Metastatic Breast Carcinoma in the Ovary (tissue), 3 donors: ENCODE data around the gene SALL4.

GRCh38 chr20:50984281-50984785 is 25.7 kb downstream of the MOCS3 start:
- PRO-cap, 3 experiments = no peak in any of the 3 experiments

DNA sequence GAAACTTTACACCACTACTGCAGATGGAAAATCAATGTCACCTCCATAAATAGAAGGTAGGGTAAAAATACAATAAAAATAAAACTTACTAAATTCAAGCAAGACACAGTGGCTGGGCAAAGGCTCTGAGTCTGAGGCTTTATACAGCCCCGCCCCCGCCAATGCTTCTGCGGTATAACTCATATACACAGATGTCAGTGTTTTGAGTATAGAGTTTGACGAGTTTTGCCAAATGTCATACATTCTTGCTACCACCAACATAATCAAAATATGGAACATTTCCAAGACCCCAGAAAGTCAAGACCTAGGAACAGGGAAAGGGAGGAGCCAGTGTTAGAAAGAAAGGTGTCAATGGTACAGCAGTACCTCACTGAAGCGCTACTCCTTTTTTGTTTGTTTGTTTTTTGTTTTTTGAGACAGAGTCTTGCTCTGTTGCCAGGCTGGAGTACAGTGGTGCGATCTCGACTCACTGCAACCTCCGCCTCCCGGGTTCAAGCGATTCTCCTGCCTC is 12.7 kb downstream of the NFATC2 start:
- PRO-cap, 3 experiments = no peak in any of the 3 experiments

DNA sequence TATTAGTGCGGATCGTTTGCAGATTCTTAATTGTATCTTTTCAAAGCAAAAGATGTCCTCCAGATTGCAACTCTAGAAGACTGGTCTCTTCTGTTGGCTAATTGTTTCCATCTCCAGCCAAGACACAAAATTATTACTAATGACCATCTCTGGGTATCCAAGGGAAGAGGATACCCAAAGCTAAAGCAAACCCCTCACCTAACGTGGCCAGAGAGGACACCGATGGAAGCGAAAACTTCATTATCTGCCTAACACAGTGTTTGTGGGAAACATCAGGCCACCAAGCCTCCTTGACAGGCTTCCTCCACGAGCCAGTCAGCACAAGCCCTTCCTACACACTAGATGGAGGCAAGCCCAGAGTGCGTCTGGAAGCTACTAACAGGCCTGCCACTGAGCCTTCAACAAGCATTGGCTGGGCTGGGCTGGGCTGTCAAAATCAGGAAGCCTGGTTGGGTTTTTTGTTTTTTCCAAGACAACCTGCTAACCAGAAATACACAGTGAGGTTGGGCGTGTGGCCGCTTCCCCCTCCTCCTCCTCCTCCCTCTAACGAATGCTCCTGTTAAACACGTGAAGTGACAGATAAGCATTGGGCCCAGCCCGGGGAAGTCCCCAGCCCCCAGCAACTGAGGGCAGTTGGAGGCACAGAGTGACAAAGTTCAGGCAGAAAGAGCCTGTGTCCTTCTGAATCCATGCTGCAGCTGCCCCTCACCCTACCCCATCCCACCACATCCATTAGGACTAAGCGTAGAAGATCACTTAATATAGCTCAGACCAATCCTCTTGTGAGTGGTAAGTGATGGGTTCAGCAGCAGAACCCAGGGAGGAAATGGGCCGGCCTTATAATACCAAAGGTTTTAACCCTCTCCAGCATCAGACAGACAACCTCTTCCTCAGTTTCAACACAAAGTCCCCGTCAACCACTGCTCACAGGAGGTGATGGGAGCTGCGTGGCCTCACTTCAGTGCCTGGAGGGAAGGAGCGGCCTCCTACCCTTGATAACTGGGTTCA is 1.3 kb downstream of the NFATC2 start:
- PRO-cap, 3 experiments = no peak in any of the 3 experiments

GRCh38 chr20:51749999-51750733 is 18.0 kb downstream of the ATP9A start:
- PRO-cap, 3 experiments = peak in 3 of 3 experiments; most common plus-strand start chr20:51750446 (in 3); most common minus-strand start chr20:51750234 (in 1)

DNA sequence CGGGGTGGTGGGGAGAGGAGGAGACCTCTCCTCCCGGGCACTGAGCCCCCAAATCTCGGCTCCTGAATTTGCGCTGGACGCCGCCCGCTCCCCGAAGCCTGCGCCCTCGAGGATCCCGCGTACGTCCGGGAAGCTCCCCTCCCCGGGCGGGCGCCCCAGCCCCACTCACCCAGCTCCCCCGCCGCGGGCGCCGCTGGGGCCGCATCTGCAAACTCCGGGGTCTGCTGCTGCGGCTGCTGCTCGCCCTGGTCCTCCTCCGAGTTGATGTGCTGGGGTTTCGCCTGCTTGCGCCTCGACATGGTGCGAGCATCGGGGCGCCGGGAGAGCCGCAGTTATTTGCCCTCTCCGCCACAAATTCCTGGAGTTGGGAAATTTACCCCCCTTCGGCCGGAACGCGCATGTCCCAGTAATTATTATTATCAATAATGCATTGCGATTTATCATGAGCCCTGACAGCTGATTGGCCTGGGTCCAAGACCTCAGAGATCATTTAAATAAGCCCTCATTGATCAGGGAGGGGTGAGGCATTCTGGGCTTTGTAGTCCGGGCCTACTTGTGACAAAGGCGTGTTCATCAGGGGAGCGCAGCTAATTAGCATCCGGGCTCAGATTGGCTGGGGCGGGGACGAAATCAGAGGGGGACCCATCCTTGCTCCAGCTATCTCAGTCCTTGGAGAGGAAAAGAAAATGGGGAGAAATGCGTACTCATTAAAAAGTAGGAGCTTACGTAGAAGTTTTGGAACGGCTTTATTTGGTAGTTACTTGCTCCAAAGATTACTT is at the start of gene SALL4:
Gene SALL4 (minus strand): TSS at position 412 of the 779 bp plus-strand sequence.
- PRO-cap, 3 experiments = no peak in any of the 3 experiments

GRCh38 chr20:51934346-51934748 is 132.0 kb upstream of the SALL4 start:
- PRO-cap, 3 experiments = no peak in any of the 3 experiments

- PRO-cap, 3 experiments = no peak in any of the 3 experiments
Observed at GRCh38 chr20:52490842-52491162, 299.2 kb upstream of the ZFP64 start.

DNA sequence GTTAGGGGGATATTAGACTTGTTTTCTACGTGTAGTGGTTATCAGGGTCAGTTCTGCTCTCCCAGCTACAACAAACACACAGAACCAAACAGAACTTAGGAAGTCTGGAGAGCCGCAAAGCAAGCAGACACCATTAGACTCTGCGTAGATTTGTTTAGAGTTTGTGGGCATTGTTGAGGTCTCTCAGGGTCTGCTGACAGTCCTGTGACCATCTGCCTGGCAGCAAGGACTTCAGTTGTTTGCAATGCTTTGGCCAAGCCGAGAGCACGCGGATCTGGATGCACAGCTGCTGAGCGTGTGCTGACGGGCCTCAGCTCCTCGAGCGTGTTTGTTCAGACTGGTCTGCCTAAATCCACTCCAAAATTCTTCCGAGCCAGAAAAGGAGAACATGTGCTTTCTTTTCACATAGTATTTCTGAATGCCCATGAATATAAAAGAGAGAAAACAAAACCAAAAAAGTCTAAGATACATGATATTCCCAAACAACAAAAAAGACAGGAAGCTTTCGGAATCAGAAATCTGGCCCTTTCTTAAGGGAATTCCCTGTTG is 159.0 kb downstream of the ZNF217 start:
- PRO-cap, 3 experiments = no peak in any of the 3 experiments

DNA sequence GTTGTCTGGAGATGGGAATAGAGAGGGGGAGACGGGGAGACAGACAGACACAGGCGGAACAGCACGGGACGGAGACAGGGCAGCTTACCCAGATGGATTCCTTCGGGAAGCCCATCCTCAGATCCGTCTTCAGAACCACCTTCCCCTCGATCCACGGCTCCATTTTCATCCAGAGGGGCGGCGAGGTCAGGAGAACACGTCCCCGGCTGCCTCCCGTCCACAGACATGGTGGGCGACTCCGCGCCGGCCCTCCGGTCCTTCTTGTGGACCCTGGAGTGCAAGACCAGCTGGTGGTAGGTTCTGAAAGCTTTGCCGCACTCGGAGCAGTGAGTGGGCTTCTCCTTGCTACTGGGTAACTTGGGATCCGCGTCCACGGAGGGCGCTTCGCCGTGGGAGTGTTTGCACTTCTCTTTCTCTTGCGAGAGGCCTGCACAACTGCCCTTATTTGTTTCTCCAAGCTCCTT is 12.2 kb downstream of the ZNF217 start:
- PRO-cap, 3 experiments = no peak in any of the 3 experiments

GRCh38 chr20:53585168-53585399 is 8.6 kb downstream of the ZNF217 start:
- PRO-cap, 3 experiments = no peak in any of the 3 experiments

- PRO-cap, 3 experiments = no peak in any of the 3 experiments
Observed at GRCh38 chr20:53590899-53591150, 2.8 kb downstream of the ZNF217 start.

- PRO-cap, 3 experiments = no peak in any of the 3 experiments
Observed at GRCh38 chr20:53595041-53595572, 1.5 kb upstream of the ZNF217 start.

- PRO-cap, 3 experiments = peak in 1 of 3 experiments; most common minus-strand start chr20:53597424 (in 1)
Observed at GRCh38 chr20:53596975-53597534, 3.4 kb upstream of the ZNF217 start.

GRCh38 chr20:53739866-53740875 is 146.5 kb upstream of the ZNF217 start:
- PRO-cap, 3 experiments = peak in 3 of 3 experiments; most common plus-strand start chr20:53740126 (in 3); most common minus-strand start chr20:53740233 (in 2)

DNA sequence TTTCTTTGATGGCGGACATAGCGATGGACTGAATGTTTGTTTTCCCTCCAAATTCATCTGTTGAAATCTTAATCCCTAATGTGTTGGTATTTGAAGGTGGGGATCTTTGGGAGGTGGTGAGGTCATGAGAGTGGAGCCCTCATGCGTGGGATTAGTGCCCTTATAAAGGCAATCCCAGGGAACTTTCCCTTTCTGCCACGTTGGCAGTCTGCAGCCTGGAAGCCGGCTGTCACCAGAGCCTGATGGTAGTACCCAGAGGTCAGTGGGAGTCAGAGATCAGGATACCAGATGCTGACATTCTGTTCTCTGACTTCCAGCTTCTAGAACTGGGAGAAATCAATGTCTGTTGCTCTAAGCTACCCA is 173.5 kb upstream of the ZNF217 start:
- PRO-cap, 3 experiments = no peak in any of the 3 experiments

GRCh38 chr20:53786575-53787381 is 193.1 kb upstream of the ZNF217 start:
- PRO-cap, 3 experiments = peak in 2 of 3 experiments; most common plus-strand start chr20:53786920 (in 2); most common minus-strand start chr20:53786754 (in 1)

DNA sequence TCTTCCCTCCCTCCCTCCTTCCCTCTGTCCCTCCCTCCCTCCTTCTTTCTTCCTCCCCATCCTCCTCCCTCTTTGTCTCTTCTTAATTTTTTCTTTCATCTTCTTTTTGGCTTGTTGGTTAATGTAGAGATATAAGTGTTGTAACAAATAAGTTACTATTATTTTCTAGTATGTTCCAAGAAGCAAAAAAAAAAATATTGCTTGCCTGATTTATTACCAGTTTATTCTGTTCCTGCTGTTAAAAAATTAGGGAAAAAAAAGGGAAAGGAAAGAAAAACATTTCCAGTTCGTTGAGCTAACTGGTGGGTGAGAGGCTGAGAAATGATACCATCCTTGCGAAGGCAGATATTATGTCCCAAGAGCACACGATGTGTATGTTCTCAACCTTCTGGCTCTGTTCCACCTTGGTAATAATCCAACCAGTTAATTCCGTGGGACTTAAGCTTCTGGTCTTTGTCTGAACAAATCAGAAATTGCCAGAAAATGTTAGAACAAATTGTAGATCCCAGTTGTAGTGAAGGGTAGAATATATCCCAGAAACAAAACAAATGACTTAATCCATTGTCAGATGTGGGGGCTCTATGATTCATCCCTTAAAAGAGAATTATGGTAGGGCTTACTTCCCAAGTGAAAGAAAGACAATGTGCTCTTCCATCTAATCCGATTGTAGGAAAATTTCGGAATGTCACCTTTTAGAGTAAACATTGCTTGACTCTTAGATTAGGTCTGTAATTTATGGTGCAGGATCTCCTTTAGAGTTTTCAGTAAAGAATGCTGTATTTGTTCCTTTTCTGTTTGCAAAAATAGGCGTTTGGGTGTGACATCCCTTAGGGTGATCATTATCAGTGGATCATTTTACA is 234.3 kb upstream of the ZNF217 start:
- PRO-cap, 3 experiments = peak in 1 of 3 experiments; most common plus-strand start position 556 of the sequence (in 1); most common minus-strand start position 323 of the sequence (in 1)

GRCh38 chr20:53859664-53860165 is 210.7 kb downstream of the BCAS1 start:
- PRO-cap, 3 experiments = no peak in any of the 3 experiments

DNA sequence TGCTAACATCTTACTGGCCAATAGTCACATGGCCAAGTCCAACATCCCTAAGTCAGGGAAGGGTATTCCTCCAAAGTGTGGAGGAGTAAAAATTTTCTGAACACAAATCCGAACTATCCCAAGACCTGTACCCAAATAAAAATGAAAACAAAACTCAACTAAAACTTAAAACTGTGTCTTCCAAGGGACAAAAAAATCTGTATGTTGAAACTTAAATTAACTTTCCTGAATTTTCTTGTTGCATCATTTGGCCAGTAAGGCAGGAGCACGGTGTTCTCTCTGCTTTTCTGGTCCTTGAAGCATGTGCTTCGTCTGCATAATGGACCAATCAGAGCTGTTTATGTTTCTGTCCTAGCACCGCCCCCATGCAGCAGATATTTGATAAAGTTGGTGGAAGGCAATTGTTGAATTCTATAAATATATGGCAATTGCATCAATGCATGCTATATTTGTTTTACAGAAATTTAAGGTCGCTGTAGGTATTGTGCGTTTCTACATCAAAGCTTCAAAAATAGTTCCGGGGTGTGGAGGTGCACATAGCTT is 206.5 kb downstream of the BCAS1 start:
- PRO-cap, 3 experiments = peak in 1 of 3 experiments; most common minus-strand start position 289 of the sequence (in 1)

DNA sequence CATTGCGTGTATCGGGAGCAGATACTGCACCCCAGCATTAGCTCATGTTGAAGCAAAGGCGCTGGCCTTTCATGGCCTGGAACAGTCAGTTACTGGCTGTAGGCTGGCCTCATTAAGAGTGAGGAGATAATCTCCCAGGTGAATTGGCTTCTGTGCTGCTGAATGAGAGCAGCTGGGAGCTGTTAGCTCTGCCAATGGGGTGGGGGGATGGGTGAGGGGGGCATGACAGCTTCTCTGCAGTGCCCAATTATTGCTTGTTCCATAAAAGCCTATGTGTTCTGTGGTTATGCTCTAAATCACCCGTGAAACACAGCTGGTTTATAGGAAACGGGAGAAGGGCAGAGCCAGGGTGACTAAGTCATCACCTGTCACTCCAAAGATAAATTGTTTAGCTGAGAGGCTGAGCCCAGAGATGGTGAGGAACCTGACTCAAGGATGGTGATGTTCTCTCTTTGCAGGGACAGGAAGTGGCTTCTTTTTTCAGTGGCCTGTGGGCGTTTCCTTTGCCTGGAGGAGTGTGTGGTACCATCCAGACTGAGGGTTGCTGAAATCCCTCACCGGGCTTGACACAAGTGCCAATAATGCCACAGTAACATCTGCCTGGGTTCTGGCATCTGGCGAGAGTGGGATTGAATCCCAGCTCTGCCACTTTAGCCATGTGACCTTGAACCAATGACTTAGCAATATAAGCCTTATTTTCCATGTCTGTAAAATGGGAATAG is 170.8 kb downstream of the BCAS1 start:
- PRO-cap, 3 experiments = no peak in any of the 3 experiments